Astrocyte (in vitro differentiated cells and primary cell): ENCODE measurements around a stretch of chr1.

DNA sequence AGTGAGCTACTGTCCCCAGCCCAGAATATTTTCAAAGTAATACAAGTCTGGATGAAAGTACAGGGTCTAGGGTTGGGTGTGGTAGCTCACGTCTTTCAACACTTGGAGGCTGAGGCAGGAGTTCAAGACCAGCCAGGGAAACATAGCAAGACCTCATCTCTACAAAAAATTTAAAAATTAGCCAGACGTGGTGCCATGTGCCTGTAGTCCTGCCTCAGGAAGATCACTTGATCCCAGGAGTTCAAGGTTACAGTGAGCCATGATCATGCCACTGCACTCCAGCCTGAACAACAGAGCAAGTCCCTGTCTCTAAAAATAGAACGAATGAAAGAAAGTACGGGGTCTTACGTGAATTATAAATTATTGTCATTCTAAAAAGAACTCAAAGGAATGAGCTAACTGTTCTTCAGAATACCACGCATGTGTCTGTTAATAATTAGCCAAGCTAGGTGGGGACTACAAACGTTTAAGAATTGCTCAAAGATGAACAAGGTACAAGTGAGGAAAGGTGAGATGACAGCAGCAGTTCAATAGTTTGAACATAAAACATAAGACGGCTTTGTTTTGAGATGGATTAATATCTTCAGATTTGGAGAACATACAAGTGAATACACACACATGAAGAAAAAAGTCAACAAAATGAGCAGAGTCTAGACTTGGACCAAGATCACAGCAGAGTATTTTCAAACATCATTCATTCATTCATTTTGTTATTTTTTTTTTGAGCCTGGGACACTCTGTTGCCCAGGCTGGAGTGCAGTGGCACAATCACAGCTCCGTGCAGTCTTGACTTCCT, 79.7 kb downstream of the UBR4 start:
- PRO-cap, result no peak
- RRBS, 2 experiments, result no CpG with 5 or more reads among the region's 9 CpGs

DNA sequence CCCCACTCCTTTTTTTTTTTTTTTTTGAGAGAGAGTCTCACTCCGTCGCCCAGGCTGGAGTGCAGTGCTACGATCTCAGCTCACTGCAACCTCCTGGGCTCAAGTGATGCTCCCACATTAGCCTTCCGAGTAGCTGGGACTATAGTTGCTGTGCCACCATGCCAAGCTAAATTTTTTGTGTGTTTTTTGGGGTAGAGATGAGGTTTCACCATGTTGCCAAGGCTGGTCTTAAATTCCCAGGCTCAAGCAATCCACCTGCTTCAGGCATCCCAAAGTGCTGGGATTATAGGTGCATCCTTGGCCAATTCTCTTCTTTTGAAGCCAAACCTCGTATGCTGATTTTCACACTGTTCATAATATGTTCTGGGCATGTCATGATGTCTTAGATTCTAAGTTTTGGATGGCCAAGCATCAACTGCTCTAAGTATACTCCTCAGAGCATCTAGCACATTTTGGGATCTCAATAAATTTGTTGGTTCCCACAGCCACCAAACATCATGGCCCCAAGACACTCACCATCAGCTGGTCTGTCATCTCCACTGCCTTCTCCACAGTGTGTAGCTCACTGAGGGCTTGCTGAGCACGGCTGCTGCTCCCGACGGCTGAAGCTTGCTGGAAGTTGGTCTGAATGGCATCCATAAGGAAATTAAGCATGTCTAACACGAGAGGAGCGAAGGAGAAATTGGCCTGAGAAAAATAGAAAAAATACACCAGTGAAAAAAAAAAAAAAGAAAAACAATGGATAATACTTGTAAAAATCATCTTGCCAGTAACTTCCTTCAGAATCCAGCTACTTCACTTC, 50.3 kb downstream of the UBR4 start:
- PRO-cap, result no peak
- RRBS, 2 experiments, result no CpG with 5 or more reads among the region's 10 CpGs

GRCh38 chr1:19166768-19167249, 43.3 kb downstream of the UBR4 start:
- PRO-cap, result no peak
- RRBS, 2 experiments, result no CpG with 5 or more reads among the region's 7 CpGs

DNA sequence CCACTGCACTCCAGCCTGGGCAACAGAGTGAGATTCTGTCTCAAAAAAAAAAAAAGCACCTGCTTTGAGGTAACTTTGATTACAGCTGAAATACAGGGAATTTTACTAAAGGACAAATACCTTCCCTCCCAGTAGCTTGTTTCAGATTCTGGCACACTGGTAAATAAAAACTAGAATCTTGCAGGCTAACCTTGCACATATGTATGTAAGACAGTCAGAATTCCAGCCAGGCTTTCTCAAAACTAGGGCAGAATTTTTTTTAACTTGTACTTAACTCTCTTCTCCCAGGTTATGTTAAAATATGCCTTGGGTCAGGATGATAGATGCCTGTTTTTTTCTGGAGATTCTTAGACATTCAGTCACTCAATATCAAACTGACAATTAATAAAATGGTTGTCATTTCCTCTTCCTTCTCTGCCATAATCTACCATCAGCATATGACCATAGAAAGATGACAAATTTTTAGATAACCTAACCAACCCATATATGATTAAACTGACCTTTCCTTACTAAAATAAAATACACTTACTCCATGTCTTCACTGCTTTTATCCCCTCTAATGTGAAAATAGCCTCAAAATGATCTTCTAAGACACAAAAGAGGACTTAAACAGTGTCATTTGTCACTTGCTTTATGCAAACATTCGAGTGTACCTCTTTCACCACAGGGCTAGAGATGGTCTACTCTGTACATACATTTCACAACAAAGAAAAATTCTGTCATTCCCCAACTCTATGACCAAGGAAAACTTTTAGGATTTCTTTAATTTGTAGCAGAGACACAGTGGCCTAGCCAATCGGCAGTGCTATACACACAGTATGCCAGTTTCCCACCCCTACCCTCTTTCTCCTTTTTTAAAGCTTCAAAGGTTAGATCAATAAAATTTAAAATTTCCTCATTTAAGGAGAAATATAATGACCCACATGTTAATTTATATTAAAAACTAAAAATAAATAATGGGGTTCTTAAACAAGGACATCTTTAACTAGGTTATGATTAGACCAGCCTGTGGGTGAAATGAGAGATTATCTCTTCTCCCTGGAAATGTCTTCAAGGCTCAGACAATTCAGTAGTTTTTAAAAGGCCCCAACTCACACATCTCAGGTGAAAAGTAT, 7.8 kb upstream of the UBR4 start:
- PRO-cap, result no peak
- RRBS, 2 experiments, result no CpG with 5 or more reads among the region's 2 CpGs

DNA sequence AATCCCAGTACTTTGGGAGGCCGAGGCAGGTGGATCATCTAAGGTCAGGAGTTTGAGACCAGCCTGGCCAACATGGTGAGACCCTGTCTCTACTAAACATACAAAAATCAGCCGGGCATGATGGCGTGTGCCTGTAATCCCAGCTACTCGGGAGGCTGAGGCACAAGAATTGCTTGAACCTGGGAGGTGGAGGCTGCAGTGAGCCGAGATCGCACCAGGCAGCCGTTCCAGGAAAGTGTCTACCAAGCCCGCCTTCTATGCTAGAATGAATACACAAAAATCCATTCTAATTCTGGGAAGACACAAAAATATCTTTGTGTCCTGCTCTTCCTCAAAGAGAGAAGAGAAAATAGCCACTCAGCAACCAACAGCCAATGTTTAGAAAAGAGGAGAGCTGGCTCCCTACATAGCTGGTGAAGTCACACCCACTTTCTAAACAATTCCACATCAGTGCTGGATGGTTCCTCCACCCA, 19.3 kb downstream of the EMC1 start:
- PRO-cap, result no peak
- RRBS, 2 experiments, result no CpG with 5 or more reads among the region's 8 CpGs

DNA sequence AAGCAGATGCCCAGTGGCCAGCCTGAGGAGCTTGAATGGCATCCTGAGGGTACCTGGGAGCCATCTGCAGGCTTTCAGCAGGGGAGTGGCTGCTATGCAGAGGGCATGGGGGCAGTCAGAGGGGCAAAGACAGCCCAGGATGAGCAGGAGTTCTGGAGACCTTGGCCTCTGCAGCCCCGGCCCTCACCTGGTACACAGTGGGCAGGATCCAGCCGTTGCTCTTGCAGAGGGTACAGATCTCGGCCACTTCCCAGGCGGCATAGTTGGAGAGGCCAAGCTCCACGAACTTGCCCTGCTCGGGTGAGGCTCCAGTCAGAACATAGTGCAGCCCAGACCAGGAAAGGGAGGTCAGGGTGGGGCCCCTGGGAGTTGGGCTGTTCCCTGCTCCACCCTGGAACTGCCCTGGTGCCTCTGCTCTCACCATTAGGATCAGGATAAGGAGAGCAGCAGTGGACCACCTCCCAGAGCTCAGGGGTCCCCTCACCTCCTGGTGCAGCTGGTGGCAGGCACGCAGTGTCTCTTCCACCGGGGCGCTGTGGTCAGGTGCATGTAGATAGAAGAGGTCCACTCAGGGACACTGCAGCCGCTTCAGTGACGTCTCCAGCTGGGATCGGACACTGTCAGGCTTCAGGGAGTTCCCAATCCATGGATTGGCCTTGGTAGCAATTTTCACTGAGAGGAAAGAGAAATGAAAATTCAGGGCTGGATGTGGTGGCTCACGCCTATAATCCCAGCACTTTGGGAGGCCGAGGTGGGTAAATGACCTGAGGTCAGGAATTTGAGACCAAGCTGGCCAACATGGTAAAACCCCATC, 18.1 kb downstream of the AKR7A3 start:
- PRO-cap, result no peak
- RRBS, 2 experiments, result no CpG with 5 or more reads among the region's 14 CpGs

DNA sequence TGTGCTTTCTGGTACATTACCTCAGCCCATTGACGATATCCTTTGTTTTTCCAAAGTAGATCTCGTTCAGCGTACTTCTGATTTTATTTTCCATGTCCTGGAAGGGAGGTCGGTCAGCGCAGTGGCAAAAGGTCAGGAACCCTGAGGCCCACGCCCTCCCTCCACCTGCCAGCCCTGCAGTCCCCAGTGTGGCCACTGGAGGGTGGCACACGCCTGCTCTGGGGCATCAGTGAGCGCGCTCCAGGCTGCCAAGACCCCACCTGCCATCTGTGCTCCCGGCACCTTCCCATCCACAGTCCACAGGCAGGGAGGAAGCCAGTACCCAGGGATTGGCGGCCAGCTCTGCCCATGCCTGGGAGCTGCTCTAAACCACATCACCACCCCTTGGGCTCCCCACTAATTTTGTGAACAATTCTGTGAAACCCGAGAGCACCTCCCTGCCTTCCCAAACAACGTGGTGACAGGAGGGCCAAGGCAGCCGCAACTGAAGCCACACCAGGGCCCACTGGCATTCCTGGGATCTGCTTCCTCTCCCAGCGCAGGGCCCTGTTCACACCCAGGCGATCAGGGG, 32.3 kb downstream of the SLC66A1 start:
- PRO-cap, result no peak
- RRBS, 2 experiments, result no CpG with 5 or more reads among the region's 16 CpGs

DNA sequence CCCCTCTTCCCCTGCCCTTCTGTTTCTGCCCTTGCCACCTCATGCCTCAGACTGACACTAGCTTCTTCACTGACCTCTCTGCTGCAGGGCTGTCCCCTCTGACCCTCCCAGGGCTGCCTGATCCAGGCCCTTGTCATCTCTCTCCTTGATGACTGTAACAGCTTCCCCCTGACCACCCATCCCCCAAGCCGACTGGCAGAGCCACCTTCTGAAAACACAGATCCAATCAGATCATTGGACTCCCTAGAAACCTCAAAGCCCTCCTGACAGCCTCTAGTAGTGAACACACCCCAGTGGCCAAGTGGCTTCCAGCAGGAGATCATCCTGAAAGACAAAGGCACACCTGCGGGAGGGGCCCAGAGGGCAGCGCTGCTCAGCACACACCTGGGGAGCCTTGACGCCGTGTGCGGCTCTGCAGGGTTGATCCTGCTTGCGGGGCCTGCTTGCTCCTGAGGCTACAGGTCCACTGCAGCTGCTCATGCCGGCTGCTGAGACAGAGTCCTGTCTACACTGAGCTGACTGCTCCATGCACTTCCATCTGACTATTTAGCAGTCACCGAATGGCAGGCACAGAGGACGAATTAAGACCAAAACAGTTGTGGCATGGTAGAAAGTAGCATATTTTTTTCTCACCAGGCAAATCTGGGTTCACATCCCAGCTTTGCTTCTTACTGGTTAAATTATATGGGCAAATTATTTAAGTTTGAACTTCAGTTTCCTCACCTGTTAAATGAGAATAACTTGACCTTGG, 41.5 kb downstream of the SLC66A1 start:
- PRO-cap, result no peak
- RRBS, 2 experiments, result no CpG with 5 or more reads among the region's 10 CpGs

DNA sequence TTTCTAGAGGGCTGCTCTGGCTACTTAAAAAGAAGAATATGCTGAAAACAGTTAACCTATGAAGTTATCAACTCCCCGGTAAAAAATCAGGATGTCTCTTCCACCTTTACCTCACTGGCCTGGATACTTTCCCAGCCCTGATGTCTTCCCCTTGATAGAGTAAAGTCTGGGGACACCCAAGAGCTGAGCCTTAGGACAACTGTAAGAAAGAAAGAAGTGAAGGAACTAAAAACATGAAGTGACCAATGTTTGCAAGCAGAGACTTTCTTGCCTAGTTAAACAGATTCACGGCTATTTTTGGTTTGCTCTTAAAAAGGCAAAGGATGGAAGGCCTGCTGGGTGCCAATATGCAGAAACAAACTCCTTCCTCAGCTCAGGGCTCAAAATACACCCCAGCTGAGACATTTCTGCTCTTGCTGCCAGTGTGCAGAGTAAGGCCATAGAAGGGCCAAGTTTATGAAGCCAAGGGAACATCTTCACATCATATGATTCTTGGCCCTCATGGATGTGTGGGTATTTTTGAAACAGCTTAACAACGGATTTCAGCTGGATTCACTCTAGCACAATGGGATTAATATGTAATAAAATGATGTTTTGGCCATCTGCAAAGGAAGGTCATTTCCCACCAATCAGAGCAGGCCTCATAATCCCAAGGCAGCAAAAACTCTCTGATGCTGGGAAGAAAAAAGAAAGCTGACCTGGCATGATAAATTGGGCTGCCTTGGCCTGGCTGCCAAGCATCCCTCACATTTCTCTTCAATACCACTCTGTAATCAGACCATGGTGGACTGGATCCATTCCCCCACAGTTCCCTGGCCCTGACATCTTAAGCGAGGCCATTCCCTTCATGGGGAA, 70.8 kb downstream of the CAPZB start:
- PRO-cap, result no peak
- RRBS, 2 experiments, result no CpG with 5 or more reads among the region's 4 CpGs

GRCh38 chr1:19430150-19430908, 55.0 kb downstream of the CAPZB start:
- PRO-cap, result no peak
- RRBS, 2 experiments, result no CpG with 5 or more reads among the region's 13 CpGs

- PRO-cap, result no peak
- RRBS, 2 experiments, result no CpG with 5 or more reads among the region's 3 CpGs
Observed at GRCh38 chr1:19483232-19483713, 2.1 kb downstream of the CAPZB start.

- PRO-cap, result no peak
- RRBS, 2 experiments, result 6% methylated on average over 4 of the region's 46 CpGs; no CpG with 5 or more reads in 1 of the 2 experiments
Observed at GRCh38 chr1:19484349-19485162, 783 bp downstream of the CAPZB start.

- PRO-cap, result no peak
- RRBS, 2 experiments, result 8 to 11% methylated on average over 11 of the region's 23 CpGs
Observed at GRCh38 chr1:19643453-19643925, 622 bp upstream of the NBL1 start.

- PRO-cap, result no peak
- RRBS, 2 experiments, result no CpG with 5 or more reads among the region's 7 CpGs
Observed at GRCh38 chr1:19750357-19751014, 49.2 kb downstream of the TMCO4 start.

DNA sequence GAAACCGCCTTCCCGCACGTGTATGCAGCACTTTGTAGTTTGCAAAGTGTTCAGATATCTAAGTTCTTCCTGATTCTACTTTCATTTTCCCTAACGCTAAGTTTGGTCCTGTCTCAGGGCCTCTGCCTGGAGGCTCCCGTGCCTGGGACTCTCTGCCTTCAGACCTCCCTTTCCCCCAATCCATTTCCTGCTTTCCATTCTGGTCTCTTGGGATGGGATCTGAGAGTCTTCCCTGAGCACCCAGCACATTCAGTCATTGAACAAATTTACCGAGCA, 587 bp upstream of the TMCO4 start:
- PRO-cap, result no peak
- RRBS, 2 experiments, result no CpG with 5 or more reads among the region's 6 CpGs

DNA sequence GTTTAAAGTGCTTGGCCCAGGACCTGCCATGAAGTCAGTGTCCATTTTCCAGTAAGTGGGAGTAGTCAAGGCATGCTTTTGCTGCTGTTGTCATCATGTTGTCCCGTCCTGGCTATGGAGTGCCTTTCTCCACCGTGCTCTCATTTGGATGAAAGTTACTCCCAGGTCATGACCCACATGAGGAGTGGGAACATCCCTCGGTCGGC, 11.7 kb downstream of the PLA2G2A start:
- PRO-cap, result no peak
- RRBS, 2 experiments, result no CpG with 5 or more reads among the region's 4 CpGs

GRCh38 chr1:19981149-19982057, 2.0 kb upstream of the PLA2G2A start:
- PRO-cap, result no peak
- RRBS, 2 experiments, result no CpG with 5 or more reads among the region's 11 CpGs

DNA sequence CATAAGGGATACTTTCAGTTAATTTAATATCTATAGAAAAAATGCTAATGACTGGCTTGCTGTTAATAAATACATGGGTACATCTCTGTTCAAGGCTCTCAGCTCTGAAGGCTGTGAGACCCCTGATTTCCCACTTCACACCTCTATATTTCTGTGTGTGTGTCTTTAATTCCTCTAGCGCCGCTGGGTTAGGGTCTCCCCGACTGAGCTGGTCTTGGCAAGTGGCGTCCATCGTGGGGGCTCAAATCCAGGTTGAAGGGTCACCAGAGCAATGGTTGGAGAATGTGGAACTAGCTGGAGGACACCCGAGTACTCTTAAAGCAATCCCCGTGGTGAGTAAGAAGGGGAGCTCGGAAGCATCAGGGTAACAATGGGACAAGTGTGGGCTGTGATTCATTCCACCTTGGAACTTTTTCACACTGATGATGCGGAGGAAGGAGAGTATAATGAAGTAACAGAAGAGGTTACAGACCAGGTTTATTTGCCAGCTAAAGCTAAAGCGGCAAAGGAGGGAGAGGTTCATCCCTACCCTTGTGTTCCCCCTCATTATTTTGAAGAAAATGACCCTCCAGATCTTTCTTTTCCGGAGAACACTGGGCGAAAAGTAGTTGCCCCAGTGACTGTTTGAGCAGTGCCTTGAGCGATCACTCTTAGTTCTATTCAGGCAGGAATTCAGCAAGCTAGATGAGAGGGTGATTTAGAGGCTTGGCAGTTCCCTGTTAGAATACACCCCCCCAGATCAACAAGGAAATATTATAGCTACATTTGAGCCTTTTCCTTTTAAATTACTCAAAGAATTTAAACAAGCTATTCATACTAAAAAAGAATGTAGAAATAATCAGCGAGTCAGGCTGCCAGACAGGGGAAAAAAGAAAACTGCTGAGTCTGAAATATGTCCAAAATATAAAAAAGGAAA, 18.5 kb upstream of the PLA2G2A start:
- PRO-cap, result no peak
- RRBS, 2 experiments, result no CpG with 5 or more reads among the region's 14 CpGs

DNA sequence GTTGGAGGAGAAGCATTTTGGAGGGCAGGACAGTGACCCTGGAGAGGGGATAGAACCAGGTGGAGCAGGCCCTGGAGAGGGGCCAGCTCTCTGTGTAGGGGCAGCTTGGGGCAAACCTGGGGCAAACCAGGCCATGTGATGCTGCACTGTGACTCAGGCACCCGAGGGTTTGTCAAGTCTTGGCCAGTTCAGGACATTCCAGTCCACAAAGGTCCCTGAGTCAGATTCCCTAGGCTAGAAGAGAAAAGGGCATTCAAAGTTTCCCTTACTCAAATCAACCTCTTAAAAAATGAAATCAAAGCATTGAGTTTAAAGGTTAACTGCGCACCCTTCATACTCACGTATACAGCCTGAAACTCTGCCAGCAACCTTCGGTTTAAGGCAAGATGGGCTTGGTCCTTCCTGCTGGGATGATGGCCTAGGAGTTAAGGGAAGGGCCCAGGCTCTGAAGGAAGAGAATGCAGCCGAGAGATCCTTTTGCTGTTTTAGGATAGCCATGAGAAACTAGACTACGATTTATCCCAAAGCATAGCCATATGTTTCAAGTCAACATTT, 25.3 kb upstream of the PLA2G2C start:
- PRO-cap, result no peak
- RRBS, 2 experiments, result no CpG with 5 or more reads among the region's 6 CpGs

DNA sequence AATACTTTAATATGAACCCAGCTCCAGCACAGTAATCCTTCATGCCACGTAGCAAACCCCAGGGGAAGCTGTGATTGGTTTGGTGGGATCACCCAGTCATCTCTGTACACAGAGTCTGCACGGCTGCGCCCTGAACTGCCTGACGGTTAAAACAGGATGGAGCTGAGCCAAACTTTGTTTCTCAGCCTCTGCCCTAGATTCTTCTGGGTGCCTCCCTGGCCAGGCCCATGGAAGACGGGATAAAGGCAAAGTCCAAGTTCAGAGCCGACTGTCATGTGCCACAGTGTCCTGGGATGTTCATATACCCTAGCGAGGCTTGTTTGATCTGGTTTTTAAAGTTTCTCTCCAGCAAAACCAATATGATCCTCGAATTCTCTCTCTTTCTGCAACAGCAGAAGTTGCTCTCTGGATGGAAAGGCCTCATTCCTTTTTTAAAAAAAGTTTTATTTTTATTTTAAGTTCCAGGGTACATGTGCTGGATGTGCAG, 40.0 kb upstream of the VWA5B1 start:
- PRO-cap, result no peak
- RRBS, 2 experiments, result no CpG with 5 or more reads among the region's 8 CpGs